GM19239 (cell line): ENCODE results near the genes SCOC, UCP1 and TBC1D9.

DNA sequence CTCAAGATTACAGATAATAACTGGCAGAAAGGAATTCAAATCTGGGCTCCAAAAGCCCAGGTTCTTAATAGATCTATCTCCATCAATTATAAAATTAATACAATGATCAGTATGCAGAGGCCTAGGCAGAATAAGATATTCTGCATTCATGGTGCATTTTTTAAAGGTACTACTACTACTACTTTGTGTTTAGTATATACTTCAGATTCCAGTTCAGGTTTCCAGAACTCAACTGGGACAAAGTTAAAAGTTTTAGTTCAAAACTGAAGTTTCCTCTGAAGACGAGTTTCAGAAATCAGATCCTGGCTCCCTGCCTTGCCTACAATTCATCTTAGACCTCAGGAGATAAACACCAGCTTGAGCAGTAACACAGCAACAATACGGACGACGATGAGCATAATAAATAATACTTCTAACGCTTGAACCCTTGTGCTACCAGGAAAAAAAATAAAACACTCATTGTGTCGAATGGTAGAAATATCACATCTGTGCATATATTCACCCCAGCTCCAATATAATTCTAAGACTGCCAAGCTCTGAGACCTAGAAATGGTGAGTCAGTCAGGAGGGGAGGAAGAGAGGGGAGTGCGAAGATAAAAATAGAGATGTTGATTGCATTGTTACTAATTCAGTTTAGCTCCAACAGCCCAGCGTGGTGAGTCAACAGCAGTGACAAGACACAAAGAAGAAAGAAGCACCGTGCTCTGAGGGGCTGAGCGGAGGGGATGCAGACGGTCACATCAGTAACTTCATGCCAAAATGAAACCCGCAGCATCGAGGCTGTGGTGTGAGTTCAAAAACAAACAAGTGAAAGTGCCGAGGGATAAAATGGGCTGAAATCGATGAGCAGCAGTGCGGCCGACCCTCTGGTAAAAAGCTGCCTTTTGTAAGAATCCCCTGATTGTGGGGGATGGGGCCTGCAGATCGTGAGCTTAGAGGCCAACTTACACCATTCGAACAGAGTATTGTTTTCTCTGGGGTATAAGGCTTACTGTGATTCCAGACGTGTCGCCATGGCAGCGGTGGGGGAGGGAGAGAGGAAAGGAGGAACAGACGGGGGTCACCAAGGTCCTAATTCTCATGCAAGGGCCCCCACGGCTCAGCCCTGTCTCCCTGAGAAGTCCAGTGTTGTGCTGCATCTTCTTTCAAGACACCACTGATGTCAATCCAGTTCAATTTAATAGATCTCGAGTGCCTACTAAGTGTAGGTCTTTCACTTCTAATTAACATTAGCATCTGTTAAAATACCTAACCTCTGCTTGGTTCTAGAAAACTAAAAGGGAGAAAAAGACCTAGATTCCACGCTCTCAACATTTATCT is 150.3 kb downstream of the MGST2 start:
- RRBS = no CpG with 5 or more reads among the region's 26 CpGs

DNA sequence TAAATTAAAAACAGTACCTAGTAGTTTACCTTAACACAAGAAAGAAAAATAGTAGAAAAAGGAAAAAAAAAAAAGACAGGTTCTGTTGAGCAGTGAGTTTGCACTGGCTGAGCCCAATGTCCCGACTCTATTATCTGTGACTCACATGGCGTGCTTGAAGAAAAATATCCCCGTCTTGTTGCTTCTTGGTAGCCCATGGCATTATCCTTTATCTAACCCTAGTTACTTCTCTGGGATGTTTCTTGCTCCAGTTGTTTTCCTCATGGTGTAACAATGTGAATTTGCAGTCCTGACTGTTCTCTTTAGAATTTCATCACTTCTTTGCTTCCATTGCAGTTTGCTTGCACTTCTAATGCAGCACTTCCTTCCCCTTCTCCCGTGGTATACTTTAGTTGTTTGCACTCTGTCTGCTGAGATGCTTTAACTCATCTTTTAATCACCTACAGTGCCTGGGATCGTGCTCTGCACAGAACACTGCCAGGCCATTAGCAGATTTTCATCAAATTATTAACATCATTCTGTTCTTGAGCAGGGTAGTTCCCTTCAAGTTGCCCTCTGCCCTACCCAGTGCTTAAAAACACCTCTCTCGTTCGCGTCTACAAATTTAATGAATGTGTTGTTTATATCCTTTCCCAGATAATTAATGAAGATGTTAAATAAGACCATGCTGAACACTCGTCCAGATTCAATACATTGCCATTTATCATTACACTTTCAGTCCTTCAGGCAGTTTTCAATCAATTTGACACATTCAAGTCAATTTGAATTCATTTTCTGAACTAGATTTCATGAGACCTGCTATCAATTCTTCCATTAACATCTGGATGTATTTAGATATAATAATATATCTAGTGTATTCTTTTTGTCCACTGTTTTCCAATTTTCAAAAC is 126.7 kb downstream of the MAML3 start:
- RRBS = no CpG with 5 or more reads among the region's 9 CpGs

DNA sequence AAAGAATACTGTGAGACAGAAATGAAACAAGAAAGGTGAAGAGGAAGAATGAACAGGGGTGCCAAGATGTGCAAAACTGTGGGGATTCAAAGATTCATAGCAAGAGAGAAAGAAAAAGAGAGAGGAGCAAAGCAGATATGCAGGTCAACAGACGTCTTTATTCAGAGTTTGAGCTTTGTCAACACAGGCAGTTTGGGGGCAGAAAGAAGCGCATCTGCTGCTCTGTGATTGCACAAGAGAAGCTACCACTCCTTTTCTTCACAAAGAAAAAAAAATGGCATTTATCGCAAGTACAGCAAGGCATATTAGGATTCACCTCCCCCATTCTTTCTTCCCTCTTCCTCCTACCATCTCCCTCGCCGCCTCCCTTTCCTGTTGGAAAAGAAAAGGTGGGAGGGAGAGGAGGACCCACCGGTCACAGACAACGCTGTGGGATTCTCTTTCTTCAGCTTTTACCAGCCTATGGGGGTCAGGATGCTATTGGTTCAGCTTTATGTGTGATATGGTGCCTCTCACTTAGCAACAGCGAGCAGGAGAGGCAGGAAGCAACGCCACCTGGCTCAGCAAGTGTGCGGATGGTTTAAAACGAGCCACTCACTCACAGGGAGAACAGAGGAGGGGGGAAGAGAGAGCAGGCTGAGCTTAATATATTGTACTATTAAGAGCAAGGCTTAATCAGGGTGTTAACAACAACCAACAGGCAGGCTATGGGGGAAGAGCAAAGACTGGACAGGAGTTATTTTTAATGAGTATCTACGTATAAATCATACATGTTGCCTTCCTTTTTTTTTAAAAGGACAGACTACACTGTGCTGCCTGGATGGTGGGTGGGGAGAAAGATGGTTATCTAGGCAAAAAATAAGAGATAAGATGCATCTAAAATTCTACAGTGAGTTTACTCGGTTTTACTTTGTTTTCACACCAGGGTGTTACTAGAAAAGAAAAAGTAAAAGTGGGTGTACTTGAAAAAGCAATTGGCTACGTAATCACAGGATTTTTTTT is 104.8 kb downstream of the MAML3 start:
- RRBS = no CpG with 5 or more reads among the region's 14 CpGs

DNA sequence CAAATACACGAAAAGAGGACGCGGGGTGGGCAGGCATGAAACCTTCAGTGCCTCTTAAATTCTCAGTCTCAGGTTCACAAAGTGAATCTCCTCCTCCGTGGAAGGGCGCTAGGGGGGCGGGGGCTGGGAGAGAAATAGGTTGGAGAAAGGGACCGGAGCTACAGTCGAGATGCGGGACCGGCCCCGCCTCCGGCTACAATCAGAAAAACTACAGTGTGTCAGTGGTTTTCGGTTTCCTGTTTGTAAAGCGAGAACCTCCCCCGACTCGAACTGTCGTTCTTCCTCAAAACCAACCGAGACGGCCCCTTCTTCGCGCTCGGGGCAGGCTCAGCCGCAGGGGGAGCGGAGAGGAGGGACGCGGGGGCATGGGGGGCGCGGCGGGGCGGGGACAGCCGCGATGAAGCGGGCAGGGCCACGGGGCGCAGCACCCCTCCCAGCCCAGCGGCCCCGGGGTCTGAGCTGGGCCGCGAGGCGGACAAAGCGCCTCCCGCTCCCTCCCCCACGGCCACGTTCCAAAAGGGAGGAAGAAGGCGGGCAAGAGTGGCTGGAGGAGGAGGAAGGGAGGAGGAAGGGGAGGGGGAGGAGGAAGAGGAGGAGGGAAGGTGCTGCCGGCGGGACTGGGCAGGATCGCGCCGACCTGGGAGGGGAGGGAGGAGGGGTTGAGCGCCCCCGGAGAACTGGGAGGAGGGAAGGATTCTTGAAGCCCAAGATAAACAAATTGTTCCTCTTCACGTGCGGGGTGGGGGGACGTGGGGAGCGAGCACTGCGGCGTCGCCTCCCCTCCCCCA is 3.1 kb downstream of the MAML3 start:
- RRBS = 7% methylated on average over 7 of the region's 59 CpGs

DNA sequence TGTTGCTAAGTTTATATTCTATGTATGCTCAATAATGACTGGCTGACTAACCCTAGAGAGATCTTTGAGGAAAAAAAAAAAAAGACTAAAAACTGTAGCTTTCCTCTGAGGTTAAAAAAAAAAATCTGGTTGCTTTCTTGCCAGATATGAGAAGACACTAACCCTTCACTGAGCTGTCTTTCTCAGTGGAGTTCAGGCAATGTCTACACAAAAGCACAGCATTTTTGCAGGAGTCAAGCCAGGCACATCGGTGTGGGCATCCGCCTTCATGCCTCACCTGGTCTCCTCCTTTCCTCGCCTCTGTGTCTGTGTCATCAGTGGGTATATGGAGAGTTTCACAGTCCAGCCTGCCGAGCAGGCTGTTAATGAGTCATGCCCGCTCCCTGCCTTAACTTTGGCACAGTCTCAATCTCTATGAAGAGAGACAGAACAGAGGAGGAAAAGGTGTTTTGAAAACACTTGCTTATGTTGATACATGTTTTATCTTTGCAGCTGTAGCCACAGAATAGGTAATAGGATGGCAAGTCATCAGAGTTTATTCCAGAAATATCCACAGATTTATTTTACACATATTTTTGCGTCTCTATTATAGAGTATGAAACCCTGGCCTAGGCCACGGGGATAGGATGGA is 32.7 kb upstream of the MAML3 start:
- RRBS = no CpG with 5 or more reads among the region's 7 CpGs

- RRBS = no CpG with 5 or more reads among the region's 4 CpGs
Measured at GRCh38 chr4:140244175-140244755, 90.3 kb upstream of the MAML3 start.

DNA sequence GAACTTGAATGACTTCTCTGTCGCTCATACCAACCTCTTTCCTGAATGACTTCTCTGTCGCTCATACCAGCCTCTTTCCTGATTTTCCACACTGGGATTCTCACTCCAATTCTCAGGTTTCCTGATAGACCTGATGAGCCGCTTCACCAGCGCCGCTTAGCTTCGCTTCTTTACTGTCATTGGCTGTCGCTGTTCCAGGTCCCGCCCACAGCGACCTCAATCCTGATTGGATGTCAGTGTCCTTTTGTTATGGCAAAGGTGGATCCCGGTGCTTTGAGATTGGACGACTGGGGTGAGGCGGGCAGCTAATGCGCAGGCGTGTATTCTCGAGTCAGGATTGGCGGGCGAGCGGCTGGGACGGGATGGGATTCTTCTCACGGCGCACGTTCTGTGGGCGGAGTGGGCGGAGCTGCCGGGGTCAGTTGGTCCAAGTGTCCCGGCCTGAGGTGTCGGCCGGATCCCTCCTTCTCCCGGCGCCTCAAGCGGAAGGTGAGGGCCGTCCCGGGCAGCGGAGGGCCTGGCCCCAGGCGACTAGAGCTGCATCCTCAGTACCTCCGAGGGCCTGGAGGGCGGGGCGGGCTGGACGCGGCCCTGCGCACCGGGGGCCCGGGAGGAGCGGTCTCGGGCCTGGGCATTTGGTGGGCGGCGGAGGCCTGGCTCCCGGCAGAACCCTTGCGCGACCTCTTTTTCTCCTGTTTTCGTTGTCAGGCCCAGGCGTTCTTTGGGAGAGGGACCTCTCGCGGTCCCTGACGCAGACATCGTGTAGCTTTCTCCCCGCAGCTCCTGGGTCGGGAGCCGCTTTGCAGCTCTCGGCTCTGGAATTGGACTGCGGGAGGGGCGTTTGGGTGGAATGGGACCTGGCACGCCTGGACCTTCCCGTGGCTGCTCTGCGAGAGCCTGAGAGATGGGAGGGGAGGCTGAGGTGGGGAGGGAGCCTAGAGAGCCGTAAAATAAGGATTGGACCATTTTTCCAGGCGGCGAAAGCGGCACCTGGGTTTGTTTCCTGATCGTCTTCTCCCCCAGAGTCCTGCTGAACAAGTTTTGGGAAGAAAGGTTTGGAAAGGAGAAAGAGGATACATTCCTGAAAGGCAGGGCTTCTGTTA is at the start of gene SCOC:
Gene SCOC, plus strand, starts transcription at position 418 of the 1,103 bp plus-strand sequence.
- RRBS = 2% methylated on average over 15 of the region's 70 CpGs

DNA sequence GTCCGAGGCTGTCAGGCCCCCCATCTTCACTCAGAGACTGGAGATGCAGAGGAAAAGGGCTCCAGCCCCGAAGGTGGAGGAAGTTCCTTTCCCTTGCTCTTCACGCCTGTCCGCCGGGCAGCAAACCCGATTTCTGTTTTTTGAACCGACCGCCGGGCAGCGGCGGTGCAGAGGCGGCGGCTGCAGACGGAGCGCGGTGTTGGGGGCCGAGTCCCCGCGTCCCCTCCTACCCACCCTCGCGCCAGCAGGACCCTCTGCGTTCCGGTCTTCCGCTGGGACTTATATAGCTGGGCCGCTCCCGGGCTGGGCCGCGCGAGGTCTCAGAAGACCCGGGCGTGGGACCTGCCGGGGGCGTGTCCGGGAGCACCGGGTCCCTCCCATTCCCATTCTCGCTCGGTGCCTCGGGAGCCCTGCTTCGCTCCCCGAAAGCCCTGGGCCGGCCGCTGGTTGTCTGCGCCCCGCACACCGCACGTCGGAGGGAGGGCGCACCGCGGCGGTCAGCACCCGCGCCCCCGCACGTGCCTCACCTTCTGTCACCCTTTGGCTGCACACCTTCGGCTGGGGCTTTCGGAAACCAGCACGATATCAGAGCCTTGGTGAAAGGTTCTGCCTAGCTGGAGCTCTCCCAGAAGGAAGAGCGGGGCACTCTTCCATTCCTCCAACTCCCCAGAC is at the start of gene UCP1:
Gene UCP1, minus strand, starts transcription at position 256 of the 672 bp plus-strand sequence.
- RRBS = 5% methylated on average over 11 of the region's 59 CpGs

- RRBS = no CpG with 5 or more reads among the region's 6 CpGs
Measured at GRCh38 chr4:140632906-140633605, 64.3 kb upstream of the UCP1 start.

DNA sequence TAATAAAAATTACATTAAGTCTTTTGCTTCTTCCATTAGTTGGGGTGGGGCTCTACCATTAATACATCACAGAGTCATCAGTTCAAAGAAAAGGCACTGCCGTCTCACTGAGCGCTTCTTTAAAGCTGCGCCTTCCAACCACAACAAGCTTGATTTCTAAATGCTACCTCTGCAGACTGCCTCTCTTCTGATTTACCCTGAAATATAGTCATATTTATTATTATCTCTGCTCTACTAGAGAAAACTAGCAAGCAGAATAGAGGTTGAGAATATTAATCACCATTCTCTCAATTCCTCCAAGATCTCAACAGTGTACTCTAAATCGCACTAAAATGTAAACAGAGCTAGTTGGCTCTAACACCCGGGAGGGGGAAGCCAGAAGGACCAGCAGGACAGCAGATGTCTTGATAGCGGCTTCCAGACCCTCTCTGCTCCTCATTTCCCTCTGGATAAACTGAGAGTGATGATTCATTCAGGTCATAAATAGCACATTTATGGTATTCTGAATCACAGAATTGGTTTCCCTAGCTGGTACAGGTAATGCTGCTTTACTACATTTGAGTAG is 82.6 kb downstream of the TBC1D9 start:
- RRBS = no CpG with 5 or more reads among the region's 6 CpGs

DNA sequence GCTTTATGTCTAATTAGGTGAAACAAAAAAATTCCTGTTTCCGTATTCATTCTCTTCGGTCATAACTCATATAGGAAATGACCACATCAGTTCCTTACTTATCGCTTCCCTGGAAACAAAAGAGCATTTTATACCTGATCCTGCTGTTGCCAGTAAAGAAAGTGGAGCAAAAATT is 930 bp downstream of the TBC1D9 start:
- RRBS = no CpG with 5 or more reads among the region's 3 CpGs

GRCh38 chr4:140756186-140756259 is 162 bp downstream of the TBC1D9 start:
- RRBS = under 1% methylated on average over 4 of the region's 9 CpGs

- RRBS = 2% methylated on average over 30 of the region's 89 CpGs
Measured at GRCh38 chr4:140756260-140757449, at the start of gene TBC1D9. TBC1D9 (minus strand) TSS chr4:140756385.

DNA sequence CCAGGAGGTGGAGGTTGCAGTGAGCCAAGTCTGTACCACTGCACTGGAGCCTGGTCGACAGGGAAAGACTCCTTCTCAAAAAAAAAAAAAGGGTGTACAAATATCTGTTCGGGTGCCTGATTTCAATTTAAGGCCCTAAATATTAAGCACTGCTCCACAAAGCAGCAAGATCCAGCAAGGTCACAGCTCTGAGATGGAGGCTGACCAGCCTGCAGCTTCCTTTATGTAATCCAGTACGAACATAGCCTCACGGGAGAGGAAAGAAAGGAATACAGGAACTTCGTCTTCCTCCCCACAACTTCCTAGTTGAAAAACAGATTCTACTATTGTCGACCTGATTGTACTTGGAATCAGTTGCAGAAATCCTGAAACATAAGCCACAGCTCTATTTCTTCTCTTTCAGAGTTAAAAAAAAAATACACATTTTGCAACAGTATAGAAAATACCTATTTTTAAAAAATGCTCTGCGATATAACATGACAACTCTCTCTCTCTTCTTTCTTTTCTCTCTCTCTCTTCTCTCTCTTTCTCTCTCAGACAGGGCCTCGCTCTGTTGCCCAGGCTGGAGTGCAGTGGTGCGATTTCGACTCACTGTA is 53.5 kb upstream of the TBC1D9 start:
- RRBS = no CpG with 5 or more reads among the region's 10 CpGs

DNA sequence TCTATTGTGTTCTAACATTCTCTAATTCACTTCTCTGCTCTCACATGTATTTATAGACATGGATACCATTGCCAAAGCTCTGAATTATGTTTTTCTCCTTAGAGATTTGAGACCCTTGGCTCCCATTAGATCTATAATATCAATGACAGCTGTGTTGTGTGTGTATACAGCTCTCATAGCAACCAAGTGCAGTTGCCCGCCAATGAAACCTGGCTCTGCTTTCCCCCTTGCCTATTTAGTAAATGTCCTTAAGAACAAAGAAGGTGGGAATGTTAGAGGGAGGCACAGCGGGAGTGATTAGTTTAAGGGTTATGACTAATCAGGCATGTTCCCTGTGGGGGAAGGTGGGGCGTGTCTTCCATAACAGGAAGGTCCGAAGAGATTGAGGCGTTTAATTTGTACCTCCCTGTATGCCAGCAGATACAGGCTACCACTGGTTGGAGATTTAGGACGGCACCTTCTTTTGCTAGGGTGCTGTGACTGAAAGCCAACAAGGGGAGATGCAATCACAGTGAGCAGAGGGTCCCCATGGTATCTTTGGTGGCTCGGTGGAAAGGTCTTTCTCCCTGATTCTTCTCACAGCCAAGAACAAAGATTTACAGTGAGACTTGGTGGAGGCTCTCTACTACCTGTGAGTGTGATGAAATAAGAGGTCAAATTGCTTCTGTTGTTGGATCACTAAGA is 100.6 kb upstream of the TBC1D9 start:
- RRBS = no CpG with 5 or more reads among the region's 7 CpGs

DNA sequence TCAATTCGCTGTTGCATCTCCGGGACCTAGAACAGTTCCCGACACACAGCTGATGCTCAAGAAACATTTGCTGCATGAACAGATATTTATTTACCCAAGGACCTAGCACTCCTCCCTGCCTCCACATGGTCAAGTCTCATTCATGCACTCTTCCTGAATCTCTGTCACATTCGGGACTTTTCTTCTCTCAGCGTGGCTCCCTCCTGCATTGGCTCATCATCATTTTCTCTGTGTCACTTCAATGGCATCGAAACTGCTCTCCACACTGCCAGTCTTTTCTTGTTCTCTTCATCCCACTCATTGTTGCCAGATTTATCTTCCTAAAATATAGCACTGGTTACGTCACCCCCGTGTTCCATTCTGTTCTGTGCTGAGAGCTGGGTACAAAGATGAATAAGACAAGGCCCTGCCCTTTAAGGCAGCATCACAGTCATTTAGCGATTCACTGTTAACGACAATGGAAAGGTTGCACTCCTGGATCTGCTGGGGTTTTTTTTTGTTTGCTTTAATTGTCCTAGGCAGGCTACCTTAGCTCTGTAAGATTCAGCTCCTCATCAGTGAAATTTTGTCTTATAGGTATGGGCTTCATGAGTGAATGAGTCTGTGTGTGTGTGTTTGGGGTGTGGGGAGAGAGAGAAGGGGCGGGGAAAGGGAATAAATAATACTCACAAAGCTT is 174.4 kb upstream of the TBC1D9 start:
- RRBS = no CpG with 5 or more reads among the region's 11 CpGs

- RRBS = 6% methylated on average over 14 of the region's 96 CpGs
Measured at GRCh38 chr4:141132065-141133048, 912 bp downstream of the RNF150 start.

DNA sequence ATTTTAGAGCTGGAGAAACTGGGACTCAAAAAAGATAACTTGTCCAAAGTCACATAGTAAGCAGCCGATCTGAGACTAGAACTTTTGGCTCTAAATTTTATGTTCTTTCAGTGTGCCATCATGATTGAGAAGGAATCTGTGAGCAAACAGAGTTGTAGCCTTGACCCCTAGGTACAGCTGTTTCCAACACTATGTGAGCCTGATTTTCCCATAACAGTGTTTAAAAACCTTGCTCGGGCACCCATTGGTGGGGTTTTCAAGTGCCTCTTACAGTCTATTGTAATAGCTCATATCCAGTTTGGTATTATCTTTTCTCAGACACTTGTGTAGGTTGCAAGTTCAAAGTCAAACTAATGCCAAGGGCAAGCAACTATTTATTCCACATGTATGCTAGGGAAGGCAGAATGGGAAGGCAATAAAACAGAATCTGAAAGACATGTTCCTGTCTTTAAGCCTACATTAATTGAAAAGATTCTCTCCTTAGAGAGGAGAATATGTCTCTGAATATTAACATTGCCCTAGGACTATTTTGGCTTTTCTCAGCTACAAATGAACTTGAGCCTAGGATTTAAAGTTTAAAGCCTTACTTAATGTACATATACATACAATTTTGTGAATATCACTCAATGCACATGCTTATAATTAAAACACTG is 467.8 kb downstream of the INPP4B start:
- RRBS = no CpG with 5 or more reads among the region's 2 CpGs

DNA sequence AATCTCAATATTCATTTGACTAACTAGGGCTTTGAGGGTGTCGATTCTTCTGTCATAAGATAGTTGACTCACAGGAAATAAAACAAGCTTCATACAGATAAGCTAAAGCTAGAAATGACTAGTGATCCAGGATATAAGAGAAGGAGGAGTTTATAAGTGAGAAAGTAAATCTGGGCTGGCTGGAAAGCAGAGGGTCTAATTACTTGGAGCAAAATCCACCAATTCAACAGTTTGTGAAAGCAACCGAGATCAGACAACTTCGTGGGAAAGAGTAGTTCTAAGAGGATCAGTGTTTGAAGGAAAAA is 429.4 kb downstream of the INPP4B start:
- RRBS = no CpG with 5 or more reads among the region's 3 CpGs